ENCODE measurements around the genes RASSF10 and CALCB.

- RRBS, result no CpG with 5 or more reads among the region's 11 CpGs
Measured at GRCh38 chr11:12864665-12865208, 144.4 kb upstream of the RASSF10 start.

DNA sequence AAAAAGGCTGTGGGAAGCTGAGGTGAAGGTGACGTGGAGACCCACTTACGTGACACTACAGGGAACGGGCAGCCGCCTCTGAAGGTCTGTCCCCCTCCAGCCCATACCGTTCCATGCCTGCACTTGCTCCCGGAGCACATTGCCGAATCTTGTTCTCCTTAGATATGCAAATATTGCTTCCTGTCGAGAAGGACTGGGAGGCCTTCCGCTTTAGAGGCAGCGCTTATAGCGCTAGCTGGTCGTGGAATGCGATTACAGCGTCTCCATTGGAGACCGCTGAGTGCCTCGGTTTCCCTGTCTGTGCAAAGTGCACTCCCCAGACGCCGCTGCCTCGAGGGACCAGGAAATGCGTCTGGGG, 559 bp upstream of the RASSF10 start:
- RRBS, result no CpG with 5 or more reads among the region's 20 CpGs

DNA sequence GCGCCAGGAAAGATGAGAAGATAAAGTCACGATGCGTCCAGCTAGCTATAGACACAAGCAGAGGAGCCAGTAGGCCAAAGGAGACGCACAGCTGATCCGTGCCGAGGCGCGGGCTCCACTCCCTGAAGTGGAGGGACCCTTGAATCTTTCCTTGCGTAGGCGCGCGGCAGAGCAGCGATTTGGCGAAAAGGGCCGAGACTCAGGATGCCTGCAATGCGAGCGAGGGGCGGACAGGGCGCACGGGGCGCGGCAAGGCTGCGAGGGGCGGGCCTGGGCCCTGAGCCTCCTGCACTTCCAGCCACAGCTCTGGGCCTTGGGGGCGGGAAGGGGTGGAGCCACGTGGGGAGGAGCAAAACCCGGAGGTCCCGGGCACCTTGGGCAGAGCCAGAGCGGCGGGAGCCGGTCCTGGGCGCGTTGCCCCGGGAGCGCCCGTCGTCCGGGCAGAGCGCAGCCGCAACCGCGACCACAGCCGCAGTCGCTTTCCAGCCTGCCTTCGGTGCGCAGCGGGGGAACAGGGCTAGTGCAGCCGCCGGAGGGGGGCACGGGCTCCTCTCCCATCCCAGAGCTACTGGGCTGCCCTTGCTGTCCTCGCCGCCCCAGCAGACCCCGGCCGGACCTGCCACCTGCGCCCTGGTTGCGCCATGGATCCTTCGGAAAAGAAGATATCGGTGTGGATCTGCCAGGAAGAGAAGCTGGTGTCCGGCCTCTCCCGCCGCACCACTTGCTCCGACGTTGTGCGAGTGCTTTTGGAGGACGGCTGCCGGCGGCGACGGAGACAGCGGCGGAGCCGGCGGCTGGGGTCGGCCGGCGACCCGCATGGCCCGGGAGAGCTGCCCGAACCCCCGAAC, at the start of gene RASSF10:
TSS of gene RASSF10 (plus strand) at position 381 of the 848 bp plus-strand sequence.
- RRBS, result 2% methylated on average over 23 of the region's 80 CpGs

DNA sequence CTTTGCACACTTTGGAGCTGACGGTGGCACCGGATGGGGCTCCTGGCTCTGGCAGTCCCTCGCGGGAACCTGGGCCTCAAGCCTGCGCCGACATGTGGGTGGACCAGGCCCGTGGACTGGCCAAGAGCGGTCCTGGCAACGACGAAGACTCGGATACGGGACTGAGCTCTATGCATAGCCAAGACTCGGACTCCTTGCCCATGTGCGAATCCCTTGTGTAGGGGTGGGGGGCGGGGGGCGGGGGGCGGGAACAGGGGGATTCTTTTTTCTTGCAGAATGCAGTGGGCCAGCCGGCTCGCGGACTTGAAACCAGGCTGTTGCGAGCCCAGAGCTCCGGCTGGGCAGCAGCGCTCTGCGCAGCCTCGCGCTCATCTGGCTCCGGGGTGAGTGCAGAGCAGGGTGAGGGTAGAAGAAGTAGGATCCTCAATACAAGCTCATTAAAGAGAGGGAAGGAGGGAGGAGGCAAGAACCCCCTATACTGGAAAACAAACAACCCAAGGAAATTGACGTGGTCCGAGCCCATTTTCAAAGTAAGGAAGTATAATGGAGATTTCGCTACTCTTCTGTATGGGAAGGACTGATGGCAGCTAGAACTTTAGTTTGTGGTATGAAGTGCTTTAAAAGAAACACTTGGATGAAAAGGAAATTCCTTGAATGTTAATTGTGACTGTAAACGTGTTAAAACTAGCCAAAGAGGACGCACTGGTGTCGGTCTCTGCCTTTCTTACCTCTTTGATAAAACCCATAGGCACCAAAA, 1.9 kb downstream of the RASSF10 start:
- RRBS, result 8% methylated on average over 7 of the region's 33 CpGs

GRCh38 chr11:13044288-13044798, 35.2 kb downstream of the RASSF10 start:
- RRBS, result no CpG with 5 or more reads among the region's 1 CpG

- RRBS, result no CpG with 5 or more reads among the region's 5 CpGs
Measured at GRCh38 chr11:13135067-13135968, 126.2 kb downstream of the RASSF10 start.

DNA sequence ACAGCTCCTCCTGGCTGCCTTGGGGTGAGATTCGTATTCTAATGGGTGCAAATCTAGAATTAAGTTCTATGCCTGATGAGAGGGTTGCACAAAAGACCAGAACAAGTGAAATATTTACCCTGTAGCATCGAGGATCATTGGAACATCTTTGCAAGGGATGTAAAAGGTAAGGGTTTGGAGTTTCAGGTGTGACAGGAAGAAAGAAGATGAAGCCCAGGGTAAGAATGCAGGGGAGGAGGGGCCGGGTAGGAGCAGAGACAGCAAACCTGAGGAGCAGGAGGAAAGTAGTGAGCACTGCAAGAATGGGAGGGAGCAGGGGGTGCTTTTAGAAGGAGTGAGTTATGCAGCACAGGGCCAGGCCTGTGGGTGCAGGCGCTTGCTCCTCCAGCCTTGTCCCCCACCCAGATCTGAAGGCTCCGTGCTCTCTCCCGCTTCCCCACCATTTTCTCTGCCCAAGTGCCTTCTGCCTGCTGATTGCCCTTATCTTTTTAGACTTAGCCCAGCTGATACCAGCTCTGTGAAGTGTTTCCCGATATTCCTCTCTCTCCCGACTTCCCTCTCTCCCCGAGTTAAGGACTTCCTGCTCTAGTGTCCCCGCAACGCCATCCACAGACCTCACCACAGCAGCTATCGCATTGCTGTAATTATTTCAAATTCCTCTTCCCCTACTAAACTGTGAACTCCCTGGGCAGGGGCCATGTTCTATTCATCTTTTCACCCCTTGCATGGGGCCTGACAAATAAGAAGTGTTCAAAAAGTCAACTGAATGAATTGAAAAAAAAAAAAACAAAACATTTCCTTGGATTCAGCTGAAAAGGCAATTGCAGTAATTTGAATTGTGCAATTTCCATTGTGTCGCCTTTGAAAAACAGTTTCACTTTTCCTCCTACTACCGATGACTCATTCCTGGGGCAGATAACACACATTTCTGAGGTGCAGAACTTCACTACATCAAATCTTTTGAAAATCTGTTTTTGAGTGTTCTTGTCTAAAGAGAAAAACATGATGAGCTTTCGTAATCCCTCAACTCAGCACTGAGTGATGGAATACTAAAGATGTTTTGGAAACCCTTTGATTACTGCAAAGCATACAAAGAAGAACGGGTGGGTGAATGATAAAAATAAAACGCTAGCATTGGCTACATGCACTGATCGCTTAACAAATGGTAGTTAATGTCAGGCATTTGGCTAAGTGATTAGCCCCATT, 69.7 kb upstream of the BMAL1 start:
- RRBS, result no CpG with 5 or more reads among the region's 18 CpGs

GRCh38 chr11:13357794-13358124, 80.2 kb downstream of the BMAL1 start:
- RRBS, result no CpG with 5 or more reads among the region's 5 CpGs

DNA sequence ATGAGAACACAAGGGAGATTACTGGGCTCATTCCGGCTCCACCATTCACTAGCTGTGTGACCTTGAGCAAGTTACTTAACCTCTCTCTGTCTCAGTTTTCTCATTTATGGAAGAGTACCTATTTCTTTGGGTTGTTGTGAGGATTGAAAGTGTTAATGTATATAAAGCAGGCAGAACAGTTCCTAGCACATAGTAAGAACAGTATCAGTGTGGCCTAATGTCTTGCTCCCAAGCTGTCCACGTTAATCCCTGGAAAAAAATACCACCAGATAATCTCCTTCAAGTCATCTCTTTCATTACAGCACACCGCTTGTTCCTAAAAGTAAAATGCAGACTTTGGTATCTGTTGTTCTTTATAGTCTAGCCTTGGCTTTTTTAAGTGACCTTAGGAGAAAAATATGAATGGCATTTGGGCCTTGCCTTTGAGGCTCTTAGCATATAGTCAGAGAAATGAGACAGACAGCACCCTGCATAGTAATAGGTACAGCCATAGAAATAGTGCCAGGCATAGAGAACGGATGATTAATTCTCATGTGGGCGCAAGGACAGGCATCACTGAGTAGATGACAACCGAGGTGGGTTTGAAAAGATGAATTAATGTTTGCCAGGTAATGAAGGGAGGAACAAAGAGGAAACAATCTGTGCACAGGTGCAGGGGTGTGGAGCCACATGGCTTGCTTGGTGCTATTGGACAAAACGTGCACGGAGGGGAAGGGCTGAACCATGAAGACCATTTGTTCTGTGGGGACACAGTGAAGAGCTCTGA, 90.3 kb downstream of the BMAL1 start:
- RRBS, result no CpG with 5 or more reads among the region's 8 CpGs

- RRBS, result no CpG with 5 or more reads among the region's 6 CpGs
Measured at GRCh38 chr11:13448515-13449299, 14.3 kb downstream of the BTBD10 start.

DNA sequence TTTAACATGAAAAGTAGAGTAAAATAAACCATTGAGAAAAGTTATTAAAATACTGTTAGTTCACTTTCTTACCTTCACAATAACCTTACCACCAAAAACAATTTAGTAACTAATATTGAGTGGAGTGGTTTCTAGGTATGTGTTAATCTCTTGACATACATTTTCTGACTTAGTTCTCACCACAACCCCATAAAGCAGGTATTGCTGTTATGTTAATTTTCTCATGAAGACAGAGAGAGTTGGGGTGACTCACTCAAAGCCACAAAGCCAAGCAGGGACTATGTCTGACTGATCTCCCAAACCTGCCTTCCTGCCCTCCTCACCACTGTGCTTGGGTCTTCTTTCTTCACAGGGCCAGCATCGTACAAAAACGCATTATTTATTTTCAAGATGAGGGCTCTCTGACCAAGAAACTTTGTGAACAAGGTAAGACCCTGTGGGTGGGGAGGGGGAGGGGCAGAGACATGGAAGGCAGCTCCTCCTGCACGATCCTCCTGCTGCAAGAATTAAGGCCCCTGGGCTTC, 112.5 kb downstream of the SPON1 start:
- RRBS, result no CpG with 5 or more reads among the region's 3 CpGs

DNA sequence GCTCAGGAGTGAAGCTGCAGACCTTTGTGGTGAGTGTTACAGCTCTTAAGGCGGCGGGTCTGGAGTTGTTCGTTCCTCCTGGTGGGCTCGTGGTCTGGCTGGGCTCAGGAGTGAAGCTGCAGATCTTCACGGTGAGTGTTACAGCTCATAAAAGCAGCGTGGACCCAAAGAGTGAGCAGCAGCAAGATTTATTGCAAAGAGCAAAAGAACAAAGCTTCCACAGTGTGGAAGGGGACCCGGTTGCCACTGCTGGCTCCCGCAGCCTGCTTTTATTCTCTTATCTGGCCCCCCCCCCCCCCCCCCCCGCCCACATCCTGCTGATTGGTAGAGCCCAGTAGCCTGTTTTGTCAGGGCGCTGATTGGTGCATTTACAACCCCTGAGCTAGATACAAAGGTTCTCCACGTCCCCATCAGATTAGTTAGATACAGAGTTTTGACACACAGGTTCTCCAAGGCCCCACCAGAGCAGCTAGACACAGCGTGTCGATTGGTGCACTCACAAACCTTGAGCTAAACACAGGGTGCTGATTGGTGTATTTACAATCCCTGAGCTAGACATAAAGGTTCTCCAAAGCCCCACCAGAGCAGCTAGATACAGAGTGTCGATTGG, 128.1 kb downstream of the SPON1 start:
- RRBS, result no CpG with 5 or more reads among the region's 14 CpGs

DNA sequence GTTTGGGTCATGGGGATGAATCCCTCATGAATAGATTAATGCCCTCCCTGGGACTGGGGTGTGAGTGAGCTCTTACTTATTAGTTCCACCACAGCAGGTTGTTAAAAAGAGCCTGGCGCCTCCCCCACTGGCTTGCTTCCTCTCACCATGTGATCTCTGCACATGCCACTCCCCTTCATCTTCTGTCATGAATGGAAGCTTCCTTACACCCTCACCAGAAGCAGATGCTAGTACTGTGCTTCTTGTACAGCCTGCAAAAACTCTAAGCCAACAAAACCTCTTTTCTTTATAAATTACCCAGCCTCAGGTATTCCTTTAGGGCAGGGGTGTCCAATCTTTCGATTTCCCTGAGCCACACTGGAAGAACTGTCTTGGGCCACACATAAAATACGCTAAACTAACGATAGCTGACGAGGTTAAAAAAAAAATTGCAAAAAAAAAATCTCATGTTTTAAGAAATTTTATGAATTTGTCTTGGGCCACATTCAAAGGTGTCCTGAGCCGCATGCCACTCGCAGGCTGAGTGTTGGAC, 8.6 kb downstream of the RRAS2 start:
- RRBS, result no CpG with 5 or more reads among the region's 7 CpGs

DNA sequence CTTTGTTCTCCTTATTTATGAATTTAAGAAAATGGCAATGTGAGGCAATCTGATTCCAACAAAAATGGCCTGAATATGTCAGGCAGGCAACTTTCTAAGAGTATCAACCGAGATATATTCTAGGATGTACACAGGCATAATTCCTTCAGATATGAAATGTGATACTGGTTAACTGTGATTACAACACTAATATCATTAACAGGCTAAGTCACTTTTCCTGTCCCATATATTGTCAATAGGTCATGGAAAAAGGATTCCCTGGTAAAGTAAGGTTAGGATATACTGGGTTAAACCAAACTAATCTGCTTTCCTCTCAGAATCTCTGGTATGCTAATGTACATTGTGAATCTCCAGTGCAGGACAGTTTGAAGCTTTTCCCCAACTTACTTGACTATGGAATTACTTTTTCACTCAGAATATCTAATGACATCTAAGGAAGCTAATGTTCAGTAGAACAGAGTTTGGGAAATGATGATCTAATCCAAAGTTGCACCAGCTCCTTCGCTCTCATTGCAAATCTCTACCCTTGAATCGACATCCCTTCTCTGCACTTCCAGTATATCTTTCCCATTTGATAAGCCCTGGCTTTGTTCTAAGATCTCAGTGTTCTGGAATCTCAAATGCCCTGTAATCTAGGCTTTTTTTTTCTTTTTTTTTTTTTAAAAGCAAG, 43.9 kb downstream of the COPB1 start:
- RRBS, result no CpG with 5 or more reads among the region's 3 CpGs

- RRBS, result no CpG with 5 or more reads among the region's 7 CpGs
Measured at GRCh38 chr11:14539914-14540671, 19.9 kb upstream of the PSMA1 start.

DNA sequence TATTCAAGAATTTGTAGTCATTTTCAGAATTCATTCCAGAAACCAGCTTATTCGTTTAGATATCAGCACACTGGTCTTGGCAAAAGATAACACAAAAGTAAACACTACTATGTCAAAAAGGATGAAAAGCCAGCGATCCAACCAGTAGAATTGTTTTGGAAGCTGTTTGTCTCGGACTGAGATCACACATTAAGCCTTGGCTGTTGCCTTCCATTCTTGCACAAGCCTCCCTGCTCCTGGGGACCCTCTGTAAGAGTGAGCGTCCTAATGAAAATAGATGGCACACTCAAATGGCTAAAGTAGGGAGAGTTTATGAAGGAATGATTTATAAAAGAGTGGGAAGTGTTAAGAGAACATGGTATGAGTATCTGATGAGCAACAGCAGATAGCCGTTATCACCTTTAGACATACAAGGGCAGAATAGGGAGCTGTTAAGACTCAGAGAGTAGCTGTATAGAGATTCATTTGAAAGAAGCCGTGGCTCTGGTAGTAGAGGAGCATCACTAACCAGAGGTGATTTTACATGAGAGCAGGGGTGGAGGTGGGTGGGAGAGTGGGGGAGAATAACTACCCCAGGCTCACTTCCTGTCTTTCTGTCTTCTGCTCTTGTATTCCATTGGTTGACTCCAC, 25.2 kb downstream of the PDE3B start:
- RRBS, result no CpG with 5 or more reads among the region's 6 CpGs

GRCh38 chr11:15073118-15073693, at the start of gene CALCB:
Gene CALCB (plus strand): TSS chr11:15073593.
- RRBS, result no CpG with 5 or more reads among the region's 33 CpGs

DNA sequence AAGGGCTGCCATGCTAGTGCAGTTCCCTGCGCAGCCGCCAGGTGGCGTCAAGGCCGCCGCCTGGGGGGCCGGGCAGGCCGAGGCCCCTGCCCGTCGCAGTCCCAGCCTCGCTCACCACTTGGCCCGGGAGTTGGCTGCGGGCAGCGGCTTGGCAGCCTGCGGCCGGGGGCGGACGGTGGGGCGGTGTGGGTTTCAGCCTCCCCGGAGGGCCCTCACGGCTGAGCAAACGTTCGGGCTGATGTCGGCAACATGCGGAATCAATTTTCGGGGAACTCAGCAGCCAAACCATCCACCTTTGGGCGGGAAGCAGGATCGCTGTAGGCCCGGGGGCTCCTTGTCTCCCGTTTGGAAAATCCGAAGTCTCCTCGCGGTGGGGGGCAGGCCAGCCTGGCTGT, 415.0 kb downstream of the SOX6 start:
- RRBS, result 21% methylated on average over 18 of the region's 32 CpGs

- RRBS, result no CpG with 5 or more reads among the region's 10 CpGs
Measured at GRCh38 chr11:15965216-15966331, 390.8 kb downstream of the SOX6 start.

GRCh38 chr11:16318210-16318773, 38.1 kb downstream of the SOX6 start:
- RRBS, result no CpG with 5 or more reads among the region's 10 CpGs

All from cardiac fibroblast (primary cell).